ENCODE measurements around a stretch of chr9.

DNA sequence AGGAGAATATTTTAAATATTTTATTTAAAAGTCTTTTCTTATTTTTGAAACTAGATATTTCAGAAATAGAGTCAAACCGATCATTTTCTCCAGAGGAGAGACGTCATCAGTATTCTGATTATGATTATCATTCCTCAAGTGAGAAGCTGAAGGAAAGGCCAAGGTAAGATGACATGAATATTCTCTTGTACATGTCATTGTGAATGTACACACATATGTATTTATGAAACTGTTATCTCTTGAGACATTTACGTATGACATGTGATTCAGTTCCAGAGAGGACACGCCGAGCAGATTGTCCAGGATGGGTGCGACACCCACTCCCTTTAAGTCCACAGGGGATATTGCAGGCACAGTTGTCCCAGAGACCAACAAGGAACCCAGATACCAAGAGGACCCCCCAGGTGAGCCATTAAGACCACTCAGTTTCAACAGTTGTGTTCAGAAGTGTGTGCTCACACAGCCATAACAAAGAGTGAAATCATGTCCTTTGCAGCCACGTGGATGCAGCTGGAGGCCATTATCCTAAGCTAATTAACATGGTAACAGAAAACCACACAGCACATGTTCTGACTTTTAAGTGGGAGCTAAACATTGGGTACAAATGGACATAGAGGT, 53.7 kb downstream of the TJP2 start:
- PRO-cap: no peak

DNA sequence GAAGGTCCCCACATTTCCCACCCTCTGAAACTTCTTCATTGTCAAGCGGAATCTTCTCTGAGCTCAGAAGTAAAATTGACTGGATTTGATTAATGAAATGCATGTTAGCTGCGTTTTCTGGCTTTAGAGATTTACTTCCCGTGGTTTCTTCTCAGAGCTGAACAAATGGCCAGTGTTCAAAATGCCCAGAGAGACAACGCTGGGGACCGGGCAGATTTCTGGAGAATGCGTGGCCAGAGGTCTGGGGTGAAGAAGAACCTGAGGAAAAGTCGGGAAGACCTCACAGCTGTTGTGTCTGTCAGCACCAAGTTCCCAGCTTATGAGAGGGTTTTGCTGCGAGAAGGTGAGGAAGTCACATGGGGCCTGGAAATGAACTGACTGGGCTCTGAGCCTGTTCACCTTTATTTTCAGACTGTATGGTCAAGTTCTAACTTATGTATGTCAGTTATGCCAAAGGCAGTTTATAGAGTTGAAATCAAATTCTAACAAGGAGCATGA, 62.8 kb downstream of the TJP2 start:
- PRO-cap: no peak

DNA sequence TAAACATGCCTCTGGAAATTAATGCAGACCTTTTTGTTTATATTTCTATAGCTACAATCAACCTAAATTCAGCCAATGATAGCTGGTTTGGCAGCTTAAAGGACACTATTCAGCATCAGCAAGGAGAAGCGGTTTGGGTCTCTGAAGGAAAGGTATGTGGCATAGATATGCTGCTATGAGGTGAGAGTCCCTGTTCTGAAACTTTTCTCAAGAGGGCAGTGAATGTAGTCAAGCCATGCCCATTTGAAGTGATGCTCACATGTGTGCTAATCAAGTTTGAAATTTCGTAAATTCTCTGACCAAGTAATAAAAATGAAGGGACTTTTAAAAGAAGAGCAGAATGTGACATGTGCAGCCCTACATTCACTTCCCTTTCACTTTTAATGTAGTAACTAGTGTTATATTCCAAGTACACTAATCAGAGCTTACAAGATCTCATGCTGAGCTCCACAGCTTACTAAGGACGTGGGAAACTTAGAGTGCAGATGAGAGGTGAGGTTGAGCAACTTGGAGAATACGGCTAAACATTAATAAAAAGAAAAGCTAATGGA, 72.6 kb downstream of the TJP2 start:
- PRO-cap: no peak

DNA sequence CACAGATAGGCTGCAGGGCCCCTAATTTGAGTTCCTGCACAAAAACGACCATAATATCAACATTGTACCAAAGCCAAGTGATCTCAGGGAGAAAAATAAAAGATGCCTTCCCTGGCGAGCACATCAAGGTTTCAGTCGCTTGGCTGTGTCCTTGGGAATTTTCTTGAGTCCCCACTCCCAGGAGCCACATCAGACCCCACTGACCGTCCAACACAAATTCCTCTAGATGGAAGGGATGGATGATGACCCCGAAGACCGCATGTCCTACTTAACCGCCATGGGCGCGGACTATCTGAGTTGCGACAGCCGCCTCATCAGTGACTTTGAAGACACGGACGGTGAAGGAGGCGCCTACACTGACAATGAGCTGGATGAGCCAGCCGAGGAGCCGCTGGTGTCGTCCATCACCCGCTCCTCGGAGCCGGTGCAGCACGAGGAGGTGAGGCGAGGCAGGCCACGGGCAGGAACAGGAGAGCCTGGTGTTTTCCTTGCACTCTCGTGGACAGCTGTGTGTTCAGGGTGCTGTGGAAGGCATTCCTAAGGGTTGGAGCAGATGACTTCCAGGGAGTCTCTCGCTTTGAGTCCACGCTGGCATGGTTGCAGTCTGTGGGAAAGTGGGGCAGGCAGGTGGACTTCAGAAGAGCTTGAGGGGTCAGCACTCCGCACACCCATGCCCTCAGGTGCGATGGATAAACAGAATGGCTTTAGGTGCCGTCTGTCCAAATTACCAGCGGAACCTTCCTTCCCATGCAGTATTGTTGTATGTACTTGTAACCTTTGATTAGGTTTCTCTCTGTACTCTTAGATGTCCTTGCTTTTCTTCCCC, 73.9 kb downstream of the TJP2 start:
- PRO-cap: no peak

GRCh38 chr9:69249179-69249577, 75.1 kb downstream of the TJP2 start:
- PRO-cap: no peak

DNA sequence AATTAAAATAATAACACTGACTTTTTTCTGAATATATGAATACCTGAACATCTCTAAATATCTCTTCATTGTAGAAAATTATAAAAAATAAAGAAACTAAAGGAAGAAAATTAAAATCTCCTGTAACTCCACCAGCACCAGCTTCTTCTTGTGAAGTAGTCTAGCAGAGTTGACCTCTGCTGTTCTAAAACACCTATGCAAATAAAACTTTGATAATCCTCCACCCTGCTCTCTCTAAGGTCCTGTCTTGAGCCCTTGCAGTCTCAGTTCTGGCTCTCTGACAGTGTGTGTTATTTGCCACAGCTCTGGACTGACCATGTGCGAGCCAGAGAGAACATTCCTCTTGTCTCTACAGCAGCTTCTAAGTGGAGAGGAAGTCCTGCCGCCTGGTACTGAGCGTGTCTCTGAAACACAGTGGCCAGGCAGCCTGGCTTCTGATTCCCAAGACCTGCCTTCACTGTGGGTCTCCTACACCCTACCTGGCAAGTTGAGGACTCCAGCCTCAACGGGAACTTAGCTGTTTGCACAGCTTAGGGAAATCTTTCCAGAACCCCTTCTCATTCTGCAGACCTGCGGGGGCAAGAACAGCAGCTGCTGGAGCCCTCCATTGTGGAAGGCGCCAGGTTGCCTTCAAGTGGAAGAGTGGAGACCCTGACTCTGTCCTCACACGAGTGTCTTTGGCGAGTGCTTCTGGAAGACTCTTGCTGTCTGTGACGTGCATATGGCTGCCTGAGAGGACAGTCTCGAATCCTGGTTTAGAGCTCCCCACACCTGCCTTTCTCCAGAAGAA, 61.7 kb downstream of the ENTREP1 start:
- PRO-cap: no peak

GRCh38 chr9:69461119-69461652, 136.2 kb downstream of the ENTREP1 start:
- PRO-cap: no peak

GRCh38 chr9:69465317-69466100, 140.5 kb downstream of the ENTREP1 start:
- PRO-cap: no peak

DNA sequence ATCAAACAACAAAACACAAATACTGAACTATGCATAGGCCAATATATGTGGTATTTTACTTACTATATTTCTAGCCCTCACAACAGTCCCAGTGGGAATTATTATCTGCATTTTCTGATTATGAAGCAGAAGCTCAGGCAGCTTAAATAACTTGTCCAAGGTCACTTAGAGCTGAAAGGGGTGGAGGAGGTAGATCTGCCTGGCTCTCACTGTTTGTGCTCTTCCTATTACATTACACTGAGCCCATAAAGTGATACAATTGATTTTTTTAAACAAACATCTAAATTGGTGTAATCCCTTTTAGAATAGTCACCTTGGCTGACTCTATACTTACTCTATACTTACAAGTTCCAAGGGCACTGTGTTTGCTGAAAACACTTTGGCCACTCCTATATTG, 144.8 kb downstream of the APBA1 start:
- PRO-cap: no peak

DNA sequence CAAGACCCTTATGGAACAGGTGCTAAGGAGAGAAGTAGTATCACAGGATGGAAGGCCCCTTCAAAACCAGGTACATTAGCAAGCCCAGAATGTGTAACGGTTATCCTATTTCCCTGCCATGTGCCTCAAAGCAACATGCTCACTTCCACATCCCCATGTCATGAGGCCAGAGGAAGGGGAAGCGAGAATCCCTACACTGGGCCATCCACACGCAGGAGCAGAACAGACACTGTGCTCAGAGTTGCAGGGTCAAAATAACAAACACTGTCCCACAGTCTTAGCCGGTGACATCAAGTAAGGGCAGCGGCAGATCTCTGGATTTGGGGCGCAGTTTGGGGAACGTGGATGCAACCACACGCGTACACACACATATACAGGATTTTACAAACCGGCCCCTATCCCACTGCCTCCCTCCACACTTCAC, 897 bp downstream of the APBA1 start:
- PRO-cap: no peak

GRCh38 chr9:69867250-69867663, 46.6 kb downstream of the CFAP95 start:
- PRO-cap: no peak

DNA sequence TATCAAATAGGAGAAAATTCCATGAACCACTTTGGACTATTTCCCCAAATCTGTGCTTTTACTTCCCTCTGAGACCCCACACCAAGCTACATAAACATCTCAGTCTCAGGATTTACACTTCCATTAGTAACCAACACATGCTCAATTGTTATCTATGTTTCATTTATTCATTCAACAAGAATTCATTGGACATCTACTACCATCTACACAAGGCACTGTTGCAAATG, 52.9 kb upstream of the MAMDC2 start:
- PRO-cap: no peak

- PRO-cap: no peak
Observed at GRCh38 chr9:70111573-70112075, 68.0 kb downstream of the MAMDC2 start.

DNA sequence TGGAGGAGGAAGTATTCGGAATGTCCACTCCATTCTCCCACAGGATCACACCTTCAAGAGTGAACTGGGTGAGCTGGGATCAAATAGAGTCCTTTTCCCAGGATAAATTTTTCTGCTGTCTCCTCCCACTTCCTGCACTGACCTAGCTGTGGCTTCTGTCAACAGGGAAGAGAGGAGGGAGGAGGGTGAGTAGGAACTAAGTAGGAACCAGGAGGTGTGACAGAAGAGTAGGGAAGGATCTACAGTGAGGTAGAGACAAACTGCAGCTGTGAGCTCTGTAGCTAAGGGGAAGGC, 69.4 kb downstream of the MAMDC2 start:
- PRO-cap: no peak

DNA sequence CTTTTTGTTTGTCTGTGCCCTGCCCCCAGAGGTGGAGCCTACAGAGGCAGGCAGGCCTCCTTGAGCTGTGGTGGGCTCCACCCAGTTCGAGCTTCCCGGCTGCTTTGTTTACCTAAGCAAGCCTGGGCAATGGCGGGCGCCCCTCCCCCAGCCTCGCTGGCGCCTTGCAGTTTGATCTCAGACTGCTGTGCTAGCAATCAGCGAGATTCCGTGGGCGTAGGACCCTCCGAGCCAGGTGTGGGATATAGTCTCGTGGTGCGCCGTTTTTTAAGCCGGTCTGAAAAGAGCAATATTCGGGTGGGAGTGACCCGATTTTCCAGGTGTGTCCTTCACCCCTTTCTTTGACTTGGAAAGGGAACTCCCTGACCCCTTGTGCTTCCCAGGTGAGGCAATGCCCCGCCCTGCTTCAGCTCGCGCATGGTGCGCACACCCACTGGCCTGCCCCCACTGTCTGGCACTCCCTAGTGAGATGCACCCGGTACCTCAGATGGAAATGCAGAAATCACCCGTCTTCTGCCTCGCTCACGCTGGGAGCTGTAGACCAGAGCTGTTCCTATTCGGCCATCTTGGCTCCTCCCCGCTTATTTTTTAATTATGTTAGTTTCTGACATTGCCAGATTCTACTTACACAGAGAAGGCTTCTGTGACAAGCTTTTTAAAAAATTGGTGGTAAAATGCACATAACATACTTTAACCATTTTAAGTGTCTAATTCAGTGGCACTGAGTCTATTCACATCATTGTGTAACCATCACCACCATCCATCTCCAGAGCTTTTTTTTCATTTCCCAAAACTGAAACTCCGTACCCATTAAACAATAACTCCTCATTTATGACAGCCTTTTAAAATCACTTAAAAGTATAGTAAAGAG, 54.0 kb upstream of the SMC5 start:
- PRO-cap: no peak

- PRO-cap: no peak
Observed at GRCh38 chr9:70221695-70222307, 37.0 kb upstream of the SMC5 start.

DNA sequence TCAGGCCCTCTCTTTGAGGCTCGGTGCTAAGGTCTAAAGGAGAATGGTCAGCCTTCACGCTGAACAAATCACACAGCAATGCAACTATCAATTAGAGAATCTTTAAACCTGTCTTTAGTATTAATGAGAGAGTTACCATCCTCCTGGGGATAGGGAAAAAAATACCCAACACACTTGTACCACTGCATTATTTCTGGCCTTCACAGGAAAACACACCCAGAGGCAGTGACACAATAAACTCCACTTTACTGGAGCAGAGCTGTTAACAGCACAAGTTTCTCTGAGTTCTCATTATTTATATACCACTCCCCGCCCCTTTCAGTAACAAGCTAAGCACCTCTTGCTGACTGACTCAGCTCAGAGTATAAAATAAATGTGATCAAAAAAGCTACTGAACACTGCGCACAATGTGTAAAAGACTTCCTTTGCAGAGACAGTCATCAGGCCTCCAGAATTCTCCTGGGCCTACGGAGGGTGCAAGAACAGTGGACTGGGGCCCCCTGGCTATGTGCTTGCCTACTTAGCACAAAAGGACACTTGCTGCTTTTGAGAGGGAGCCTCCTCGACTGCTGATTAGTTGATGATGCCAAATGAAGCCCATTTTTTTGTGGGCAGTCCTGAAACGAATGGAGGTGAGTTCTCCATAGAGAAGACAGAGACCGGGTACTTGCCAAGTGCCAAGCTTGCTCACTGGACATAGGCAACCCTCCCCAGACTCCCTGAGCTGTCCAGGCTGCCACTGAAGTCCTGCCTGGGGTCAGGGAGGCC, 21.5 kb downstream of the KLF9 start:
- PRO-cap: no peak

GRCh38 chr9:70422307-70422957, 8.0 kb upstream of the KLF9 start:
- PRO-cap: no peak

DNA sequence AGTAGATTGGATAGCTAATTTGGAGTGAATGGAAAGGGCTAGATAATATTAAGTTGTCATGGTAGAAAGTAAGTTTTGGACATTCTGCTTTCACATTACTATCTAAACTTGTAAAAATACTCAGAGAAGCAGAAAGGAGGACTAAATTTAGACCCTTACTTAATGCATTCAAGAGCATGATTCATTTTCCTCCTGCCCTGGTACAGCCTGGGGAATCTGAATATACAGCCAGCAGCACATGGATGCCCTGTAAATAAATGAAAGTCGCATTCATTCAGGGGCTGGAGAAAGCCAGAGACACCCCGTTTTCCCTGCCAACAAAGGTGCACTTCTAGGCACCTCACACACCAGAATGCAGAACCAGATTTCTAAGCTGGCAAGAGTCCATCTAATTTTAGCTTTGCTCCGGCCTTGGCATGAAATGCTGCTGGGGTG, 172.7 kb upstream of the KLF9 start:
- PRO-cap: unidirectional peak, plus-strand start at position 269 of the sequence

DNA sequence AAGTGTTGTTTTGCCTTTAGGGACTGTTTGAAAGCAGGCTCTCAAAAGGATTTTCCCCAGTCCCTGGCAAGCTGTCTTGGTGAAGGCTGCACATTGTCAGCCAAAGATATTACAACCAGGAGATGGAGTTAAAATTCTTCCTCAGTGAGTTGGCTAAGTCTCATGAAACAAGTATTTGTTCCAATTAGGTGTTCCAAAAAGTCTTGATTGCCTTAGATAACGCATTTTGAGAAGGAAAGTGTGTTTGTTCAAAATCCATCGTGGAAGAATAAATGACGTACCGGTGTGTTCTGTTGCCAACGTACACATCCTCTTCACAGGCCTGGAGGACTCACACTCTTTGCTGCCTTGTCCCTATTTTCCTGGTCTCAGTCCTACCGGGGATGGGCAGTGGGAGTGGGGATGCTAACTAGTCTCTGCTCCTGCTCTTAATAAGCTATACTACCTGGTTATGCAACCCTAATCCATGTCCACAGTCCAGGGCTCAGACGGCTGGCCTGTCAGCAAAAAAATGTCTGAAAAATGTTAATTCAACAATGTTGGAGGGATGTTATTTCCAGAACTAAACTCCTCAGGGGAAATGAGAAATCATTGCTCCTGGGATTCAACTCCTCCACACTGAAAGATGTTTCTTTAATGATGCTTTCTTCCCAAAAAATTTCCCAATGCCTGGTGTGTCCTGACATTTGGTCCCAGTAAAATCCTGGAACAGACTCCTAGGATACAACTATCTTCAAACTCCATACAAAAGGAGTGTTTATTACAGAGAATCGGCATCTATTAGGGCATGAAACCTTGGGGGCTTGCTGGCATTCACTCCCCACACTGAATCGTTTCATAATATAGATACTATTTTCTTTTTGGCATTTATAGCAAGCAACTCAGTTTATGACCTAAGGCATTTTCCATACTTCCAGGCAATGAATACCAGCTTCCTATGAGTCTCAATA, 175.4 kb upstream of the KLF9 start:
- PRO-cap: no peak